ENCODE measurements around a stretch of chr10.

DNA sequence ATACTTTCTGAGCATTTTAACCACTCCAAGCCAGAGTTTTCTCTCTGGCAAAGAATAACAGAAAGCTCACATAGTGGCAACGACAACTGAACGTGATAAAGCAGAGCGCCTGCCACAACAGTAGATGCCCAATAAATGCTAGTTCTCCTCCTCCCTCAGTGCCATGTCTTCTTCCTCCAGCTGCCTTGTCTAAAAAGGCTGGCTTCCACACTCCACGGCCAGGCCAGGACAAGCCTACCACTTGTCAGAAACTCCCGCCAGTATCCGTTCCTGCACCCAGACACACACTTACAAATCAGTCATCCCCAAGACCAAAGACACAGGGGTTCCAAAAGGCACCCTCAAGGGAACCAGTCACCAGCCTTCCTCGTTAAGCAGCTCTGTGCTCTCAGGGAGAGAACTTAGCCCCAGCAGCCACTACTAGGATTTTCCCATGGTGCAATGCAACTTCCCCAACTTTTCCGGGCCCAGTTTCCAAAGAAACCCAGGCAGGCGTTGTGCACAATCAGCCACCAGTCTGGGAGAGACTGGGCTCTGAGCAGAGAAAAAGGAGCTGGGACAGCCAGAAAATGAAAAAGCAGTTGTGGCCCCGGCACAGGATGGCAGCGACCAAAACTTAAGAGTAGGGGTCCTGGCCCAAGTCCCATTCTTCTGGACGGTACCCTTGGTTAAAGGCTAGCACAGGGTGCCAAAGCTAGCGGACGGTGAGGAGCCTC lies 1.2 kb downstream of the DLG5 start:
- RRBS = no CpG with 5 or more reads among the region's 14 CpGs

DNA sequence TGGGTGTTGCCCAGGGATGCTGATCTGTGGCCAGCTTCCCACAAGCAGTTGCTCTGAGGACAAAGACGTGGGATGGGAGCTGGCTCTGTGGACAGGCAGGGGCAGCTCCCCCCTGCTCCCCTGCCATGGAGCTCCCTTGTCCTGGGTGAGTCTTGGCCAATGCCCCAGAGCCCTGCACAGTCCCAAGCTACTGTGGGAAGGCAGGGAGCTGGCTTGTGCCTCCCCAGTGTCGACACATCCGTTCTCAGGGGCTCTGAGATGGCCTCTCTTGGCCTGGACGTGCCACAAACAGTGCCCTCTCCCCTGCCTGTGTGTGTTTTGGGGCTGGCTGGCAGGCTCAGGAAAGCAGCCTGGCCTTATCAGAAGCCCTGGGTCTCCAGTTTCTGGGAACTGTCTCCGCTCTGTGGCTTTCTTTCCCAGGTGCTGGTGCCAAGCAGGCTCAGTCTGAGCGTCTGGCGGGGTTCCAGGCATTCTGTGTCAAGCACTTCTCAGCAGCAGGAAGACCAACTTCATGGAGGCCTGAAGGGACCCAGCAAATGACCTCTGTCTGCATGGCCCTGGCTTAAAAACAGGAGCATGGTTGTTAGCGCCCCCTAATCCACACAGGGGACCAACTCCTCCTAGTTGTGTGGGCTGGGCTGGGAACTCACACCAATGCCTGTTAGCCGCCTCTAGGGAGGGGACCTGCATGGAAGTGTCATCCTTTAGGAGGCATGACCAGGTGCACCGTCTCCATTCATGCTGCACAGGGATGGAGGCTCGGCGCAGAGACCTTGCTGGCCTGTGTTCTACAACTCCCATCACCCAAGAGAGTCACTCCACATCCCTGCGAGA lies 375.2 kb downstream of the RPS24 start:
- RRBS = no CpG with 5 or more reads among the region's 13 CpGs

DNA sequence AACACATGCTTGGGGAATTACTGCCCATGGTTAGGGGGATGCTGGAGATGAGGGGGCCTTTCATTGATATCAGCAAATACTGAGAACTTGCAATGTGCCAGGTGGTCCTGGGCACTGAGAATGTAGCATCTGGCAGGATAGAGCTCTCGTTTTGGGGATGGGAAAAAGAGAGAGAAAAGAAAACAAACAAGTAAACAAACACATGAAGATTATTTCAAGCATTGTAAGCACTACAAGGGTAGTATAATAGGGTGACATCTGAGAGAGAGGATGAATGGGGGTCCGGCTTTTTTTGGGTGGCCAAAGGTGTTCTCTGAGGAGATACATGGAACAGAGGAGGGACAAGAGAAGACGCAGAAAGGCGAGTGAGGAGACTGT lies 484.9 kb downstream of the RPS24 start:
- RRBS = no CpG with 5 or more reads among the region's 4 CpGs

DNA sequence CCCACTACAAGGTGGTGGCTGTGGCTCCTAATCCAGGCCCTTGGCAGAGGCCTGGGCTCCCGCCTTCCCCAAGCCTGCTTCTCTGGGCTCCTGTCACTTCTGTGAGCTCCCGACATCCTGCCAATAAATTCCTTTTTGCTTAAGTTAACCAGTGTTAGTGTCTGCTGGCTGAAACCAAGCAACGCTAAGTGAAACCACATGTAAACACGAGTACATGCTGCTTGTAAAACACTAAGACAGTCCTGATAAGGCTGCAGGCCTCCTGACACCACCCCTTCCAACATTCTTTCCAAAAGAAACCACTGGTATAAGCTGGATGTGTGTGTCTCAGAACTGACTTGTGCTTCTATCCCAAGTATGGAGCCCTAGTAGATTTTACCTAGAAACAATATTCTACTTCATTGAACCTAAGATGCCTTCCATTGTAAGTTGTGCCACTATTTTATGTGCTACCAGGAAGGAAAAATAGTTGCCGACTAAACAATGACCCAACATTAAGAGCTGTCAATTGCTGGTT lies 263.5 kb upstream of the ZMIZ1 start:
- RRBS = no CpG with 5 or more reads among the region's 5 CpGs

DNA sequence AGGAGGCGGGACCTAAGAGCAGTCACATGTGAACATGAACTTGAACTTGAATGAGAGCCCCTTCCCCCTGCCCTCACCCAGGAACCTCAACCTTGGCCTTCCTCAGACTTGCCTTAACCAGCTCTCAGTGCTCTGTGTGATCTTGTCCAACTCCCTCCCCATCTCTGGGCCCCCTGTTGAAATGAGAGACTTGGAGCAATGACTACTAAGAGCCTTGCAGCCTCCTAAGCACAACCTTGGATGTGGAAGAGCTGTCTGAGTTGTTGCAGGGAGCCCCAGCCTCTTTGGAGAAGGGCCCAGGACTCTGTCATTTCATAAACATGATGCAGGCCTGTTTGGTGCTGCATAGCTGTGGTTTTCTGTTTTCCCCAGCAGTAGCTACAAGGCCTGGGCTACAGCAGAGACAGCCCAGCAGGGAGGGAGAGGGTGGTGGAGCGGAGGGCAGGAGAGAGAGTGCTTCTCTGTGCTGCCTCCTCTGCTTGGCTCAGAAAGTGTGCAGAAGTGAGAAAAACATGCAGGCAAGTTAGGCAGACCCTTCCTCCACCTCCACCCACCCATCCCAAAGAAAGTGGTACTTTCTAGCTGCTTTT lies 123.9 kb upstream of the ZMIZ1 start:
- RRBS = no CpG with 5 or more reads among the region's 2 CpGs

DNA sequence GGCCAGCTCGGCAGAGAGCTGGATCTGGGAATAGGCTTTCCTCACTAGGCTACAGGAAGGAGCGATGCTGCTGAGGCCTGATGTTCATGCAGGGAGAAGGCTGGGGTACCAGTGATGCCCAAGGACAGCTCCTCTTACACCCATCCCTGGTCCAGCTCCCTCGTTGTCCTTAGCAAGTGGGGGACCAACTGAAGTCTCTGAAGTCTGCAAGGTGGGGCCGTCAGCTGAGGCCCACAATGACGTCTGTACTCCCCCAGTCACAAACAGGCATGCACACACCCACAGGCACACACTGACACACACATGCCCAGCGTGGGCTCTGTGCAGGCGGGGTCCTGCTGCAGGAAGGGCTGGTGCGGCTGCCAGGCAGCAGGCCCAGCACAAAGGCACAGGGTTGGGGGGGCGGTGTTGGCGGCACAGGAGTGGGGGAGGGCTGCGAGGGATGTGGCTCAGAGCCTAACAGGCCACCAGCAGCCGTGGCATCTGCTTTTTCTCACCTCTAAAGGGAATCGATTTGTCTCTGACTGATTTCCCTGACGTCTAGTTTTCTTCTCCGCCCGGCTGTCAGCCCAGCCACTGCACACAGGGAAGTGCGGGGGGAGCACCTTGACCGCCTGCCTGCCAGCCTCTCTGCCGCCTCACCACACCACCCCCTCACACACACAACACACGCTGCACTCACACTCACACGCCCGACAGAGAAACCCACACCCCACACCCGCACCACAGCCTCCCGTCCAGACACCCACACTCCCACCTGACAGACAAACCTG lies 43.6 kb upstream of the ZMIZ1 start:
- RRBS = no CpG with 5 or more reads among the region's 24 CpGs

DNA sequence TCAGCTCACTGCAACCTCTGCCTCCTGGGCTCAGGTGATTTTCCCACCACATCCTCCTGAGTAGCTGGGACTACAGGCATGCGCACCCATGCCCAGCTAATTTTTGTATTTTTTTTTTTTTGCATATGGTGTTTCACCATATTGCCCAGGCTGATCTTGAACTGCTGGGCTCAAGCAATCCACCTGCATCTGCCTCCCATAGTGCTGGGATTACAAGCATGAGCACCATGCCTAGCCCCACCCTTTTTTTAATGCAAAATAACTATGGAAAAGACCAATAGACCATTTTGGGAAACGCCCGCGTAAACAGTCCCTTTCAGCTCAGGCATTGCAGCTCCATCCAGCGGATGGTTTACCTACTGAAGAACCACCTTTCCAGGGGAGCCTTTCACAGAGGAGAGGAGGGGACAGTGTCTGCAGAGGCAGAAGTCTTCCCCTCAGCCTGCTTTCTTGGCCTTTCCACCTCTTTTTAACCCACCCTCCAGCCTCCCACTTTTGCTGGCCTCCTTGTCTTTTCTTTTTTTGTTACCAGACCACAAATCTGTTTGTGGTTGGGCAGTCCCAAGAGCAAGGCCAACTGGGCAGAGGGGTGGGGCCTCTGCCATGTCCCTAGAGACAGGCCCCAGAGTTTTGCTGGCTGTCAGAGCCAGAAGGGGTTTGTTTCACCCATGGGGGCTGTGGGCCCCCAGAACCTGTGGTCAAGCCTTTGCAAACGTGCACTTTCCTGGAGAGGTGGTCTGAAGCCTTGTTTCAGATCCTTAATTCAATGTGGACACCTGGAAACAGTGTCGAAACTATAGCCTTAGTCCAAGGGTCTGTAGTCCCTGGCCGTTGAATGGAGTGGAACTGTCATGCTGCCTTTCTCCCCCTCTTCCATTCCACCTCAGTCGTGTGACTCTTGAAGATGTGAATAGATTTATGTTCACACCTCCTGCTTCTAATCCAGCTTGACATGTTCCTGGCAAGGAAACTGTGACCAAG lies 10.1 kb downstream of the ZMIZ1 start:
- RRBS = no CpG with 5 or more reads among the region's 9 CpGs

- RRBS = no CpG with 5 or more reads among the region's 18 CpGs
Measured at GRCh38 chr10:79081205-79082298, 12.8 kb downstream of the ZMIZ1 start.

DNA sequence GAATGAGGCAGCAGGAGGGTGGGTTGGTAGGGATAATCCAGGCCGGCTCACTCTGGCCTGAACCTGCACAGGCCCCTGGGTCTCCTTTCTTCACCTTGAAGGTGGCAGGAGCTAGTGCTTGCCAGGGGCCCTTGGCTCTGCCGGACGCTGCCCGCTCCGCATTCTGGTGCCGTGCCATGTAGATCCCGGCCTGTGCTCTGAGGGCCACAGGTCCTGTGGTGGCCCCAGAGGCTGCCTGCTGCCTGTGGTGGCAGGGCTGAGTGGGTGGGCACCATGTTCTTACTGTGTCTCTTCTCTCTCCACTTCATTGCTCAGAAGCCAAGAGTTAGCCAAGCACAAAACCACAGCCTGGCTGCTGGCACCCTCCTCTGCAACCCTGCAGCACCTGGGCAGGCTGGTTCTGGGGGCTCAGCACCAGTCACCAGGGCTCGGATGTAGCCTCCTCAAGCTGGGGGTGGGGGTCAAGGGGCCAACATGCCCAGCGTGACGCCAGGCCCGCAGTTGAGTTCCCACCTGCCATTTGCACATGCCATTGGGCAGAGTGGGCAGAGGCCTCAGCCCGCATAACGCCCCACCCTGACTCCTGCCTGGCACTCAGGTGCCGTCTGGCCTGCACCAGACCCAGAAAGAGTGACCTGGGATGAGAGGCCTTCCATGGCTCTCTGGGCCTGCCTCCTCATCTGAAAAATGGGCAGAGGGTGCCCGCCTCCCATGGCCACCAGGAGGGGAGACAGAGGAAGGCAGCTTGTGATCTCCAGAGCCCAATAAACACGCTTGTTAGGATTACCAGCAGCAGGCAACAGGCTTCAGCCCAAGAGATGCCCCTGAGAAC lies 16.3 kb downstream of the ZMIZ1 start:
- RRBS = 36% methylated on average over 7 of the region's 16 CpGs

DNA sequence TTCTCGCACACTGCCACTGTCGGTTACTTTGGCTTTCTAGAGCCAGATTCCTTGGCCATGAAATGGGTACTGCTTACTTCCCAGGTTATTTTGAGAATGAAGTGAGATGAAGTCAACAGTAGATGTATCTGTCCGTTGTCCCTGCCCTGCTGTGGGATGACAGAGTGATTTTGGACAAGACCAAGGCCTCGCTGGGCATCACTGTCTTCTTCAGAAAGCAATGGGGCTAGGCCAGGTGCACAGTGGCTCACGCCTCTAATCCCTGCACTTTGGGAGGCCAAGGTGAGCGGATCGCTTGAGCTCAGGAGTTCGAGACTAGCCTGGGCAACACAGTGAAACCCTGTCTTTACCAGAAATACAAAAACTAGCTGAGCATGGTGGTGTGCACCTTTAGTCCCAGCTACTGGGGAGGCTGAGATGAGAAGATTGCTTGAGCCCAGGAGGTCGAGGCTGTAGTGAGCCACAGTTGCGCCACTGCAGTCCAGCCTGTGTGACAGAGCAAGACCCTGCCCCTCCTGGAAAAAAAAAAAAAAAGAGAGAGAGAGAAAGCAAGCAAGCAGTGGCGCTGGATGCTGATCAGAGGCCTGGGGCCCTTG lies 25.8 kb downstream of the ZMIZ1 start:
- RRBS = no CpG with 5 or more reads among the region's 11 CpGs

DNA sequence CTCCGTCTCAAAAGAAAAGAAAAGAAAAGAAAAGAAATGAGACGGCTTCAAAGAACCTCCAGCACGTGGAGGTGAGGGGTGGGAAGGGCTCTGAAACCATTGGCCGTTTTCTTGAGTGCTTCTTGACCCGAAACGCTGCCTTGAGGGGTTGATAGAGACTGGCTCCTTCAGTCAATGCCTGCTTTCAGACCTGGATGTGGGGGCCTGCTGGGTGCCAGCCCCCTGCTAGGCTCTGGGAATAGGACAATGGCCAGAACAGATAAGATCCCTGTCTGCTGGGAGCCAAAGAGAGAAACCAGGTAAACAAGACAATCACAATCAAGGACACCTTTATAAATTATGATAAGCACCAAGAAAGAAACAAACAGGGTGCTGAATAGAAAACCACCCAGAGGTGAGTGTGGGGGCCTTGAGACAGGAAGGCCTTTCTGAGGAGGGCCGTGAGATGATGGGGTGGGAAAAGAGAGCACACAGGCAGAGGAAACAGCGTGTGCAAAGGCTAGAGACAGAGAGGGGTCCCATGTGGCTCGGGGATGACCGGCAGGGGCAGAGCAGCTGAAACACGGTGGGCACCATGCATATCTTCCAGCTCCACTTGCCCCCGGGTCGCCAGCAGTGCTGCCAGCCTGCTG lies 27.9 kb downstream of the ZMIZ1 start:
- RRBS = 77% methylated on average over 3 of the region's 13 CpGs

DNA sequence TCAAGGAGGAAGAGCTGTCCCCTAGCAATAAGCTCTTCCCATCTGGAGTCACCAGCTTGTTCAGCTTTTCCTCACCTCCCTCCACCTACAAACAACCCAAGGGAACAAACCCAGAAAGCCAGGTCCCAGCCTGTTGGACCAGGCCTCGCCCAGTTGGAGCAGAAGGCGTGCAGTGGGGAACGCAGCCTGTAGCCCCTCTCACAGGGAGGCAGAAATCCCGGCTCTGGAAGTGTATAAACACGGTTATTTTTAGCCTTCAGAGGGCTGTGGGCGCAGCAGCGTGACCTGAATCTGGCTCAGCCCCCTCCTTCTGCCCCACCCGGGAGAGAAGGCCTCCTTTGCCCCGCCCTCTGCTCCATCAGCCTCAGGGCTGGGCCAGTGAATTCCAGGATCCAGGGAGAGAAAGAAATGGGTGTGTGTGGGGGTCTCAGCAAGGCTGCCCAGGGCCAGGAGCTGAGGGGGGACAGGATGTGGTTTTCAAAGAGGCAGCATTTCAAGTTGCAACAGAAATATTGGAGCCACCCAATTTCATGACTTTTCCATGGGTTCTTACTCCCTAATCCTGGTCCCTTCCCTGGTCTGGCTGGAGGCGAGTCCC lies 33.4 kb downstream of the ZMIZ1 start:
- RRBS = 6% methylated on average over 3 of the region's 10 CpGs

- RRBS = 67% methylated on average over 1 of the region's 19 CpGs
Measured at GRCh38 chr10:79112805-79113991, 44.4 kb downstream of the ZMIZ1 start.

GRCh38 chr10:79116750-79117346 lies 48.1 kb downstream of the ZMIZ1 start:
- RRBS = no CpG with 5 or more reads among the region's 8 CpGs

GRCh38 chr10:79145894-79146469 lies 77.2 kb downstream of the ZMIZ1 start:
- RRBS = no CpG with 5 or more reads among the region's 7 CpGs

DNA sequence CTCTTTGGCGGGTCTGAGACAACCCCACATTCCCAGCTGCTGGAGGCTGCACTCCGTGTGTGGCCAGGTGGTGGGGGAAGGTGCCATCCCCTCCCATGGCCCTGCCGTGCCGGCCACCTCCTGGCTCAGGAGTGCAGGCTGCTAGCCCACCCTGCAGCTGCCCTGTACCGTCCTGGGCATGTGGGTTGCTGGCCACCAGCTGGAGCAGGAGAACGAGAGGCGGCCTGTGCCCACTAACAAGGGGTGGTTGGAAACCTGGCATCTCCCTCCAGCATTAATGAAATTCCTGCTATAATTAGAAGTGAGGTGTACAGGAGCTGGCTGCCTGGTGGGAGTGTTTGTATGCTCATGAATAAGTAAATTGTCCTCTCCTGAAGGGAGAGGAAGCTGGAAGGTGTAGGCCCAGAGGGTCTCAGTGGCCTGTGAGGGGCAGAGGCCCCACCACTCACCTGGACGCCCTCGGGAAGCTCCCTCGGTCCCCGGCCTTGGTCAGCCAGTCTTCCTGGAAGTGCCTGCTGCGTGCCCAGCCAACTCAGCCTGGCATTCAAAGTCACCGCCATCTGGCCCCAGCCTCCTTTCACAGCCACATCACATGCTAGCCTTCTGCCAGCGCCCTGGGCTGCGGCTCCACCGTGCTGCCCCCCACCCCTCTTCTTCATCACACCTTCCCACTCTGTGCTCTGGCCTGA lies 97.8 kb downstream of the ZMIZ1 start:
- RRBS = no CpG with 5 or more reads among the region's 16 CpGs

GRCh38 chr10:79187130-79187808 lies 118.5 kb downstream of the ZMIZ1 start:
- RRBS = 72% methylated on average over 4 of the region's 12 CpGs

DNA sequence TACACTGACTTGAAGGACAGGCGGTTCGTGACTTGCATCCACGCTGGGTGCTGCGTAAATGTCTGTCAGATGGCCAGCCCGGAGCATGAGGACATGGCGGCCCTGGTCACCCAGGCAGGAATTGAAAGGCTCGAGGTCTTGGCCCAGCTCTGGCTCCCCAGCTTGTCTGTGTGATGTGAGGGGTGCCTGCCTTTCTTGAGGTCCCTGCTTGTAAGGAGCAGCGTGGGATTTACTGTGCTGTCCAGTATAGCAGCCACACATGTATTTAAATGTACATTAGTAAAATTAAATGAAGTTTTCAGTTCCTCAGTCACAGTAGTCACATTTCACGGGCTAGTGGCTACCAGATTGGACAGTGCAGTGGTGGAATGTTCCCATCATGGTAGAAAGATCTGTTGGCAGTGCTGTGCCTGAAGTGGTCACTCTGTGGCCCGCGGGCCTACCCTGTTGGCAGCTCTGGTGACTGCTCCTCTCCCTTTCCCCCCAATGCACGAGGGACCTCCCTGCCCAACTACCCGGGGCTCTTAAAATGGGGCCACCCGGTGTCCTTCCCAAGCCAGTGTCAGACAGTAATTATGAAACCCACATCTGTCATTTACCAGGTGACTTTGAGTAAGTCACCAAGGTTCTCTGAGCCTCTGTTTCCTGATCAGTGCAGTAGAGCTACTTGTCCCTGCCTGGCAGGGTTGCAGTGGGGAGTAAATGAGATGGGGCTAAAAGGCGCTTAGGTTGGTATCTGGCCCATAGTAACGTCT lies 97.8 kb upstream of the PPIF start:
- RRBS = no CpG with 5 or more reads among the region's 16 CpGs

GRCh38 chr10:79254930-79255911 lies 92.0 kb upstream of the PPIF start:
- RRBS = no CpG with 5 or more reads among the region's 24 CpGs

GRCh38 chr10:79264649-79265392 lies 82.4 kb upstream of the PPIF start:
- RRBS = 48% methylated on average over 1 of the region's 12 CpGs

All from GM19240 (cell line).